Adrenal gland (tissue), 7 donors: ENCODE results near the genes FIZ1 and ZSCAN5B.

GRCh38 chr19:55096647-55097336, 20.6 kb downstream of the PPP1R12C start:
- PRO-cap, 3 experiments = no peak in any of the 3 experiments
- RAMPAGE, long total RNA, 4 experiments = no peak in any of the 4 experiments
- RRBS = no CpG with 5 or more reads among the region's 59 CpGs

DNA sequence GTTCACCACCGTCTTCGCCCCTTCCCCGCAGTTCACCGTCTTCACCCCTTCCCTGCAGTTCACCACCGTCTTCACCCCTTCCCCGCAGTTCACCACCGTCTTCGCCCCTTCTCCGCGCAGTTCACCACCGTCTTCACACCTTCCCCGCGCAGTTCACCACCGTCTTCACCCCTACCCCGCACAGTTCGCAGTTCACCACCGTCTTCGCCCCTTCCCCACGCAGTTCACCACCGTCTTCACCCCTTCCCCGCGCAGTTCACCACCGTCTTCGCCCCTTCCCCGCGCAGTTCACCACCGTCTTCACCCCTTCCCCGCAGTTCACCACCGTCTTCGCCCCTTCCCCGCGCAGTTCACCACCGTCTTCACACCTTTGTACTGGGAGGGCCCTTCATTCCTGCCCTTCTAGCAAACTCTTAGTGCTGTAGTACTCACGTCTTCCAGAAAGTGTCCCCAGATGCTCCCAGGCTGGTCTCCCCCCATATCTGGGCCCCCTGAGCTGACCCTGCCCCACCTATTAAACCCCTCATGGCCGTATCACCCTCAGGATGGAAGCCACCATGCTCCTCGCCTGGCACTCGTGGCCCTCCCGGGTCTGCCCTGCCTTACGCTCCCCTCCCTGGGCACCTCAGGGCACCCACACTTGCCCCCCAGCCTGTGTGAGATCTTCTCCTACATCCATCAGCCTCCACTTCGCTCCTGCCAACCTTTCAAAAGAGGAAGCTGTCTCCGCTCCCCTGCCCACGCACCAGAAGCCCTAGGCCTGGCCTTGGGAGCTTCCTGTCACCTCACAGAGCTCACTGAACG, 19.9 kb downstream of the PPP1R12C start:
- PRO-cap, 3 experiments = no peak in any of the 3 experiments
- RAMPAGE, long total RNA, 4 experiments = no peak in any of the 4 experiments
- RRBS = no CpG with 5 or more reads among the region's 43 CpGs

- PRO-cap, 3 experiments = no peak in any of the 3 experiments
- RAMPAGE, long total RNA, 4 experiments = no peak in any of the 4 experiments
- RRBS = no CpG with 5 or more reads among the region's 27 CpGs
These were observed 18.7 kb downstream of the PPP1R12C start for GRCh38 chr19:55098600-55099286.

- PRO-cap, 3 experiments = no peak in any of the 3 experiments
- RAMPAGE, long total RNA, 4 experiments = no peak in any of the 4 experiments
- RRBS = no CpG with 5 or more reads among the region's 15 CpGs
These were observed 984 bp downstream of the TNNT1 start for GRCh38 chr19:55147734-55148710.

GRCh38 chr19:55172554-55173137, 6.2 kb upstream of the DNAAF3 start:
- PRO-cap, 3 experiments = no peak in any of the 3 experiments
- RAMPAGE, long total RNA, 4 experiments = start-site peak on the plus strand in 1 of 4 experiments, at chr19:55172798-55172806 at its widest, 15 reads per replicate
- RRBS = 11% methylated on average over 1 of the region's 16 CpGs

DNA sequence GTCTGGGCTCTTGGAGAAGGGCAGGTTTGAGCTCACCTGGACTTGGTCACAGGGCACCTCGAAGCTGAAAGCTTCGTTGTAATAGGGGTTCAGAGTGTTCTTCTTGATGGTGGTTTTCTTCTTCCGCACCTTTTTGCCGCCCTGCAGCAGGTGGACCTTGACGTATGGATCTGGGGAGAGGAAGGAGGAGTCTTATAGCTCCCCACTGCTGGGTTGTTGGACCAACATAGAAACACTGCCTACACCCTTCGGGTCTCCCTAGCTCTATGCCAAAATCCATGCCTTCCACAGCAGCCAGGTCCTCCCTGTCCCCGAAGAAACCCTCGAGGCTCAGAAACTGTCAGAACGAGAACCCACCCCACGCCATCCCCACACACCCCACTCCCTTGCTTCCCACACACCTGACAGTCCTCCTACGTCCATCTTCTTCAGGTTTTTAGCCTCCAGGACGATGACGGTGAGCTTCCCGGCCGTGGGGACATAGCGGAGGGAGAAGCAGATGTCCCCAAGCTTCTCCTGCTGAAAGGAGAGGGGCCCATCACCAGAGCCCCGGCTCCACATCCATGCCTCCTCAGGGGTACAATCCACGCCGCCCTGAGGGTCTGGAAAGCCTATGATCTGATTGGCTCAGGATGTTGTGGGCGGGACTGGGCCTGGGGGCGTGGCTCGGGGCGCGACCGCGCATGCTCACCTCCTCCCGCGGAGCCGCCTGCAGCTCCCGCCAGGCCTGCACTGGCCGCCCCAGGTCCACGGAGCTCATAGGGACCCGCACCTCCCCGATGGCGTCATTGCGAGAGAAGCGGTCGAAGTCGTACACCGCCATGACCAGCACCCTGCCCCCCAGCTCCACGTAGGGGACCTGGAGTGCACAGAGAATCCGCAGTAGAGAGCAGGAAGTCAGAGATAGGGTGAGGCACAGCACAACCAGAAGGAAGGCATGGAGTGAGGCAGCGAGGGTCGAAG, 5.3 kb downstream of the SYT5 start:
- PRO-cap, 3 experiments = no peak in any of the 3 experiments
- RAMPAGE, long total RNA, 4 experiments = start-site peak on the minus strand in 1 of 4 experiments, centred at position 604 of the sequence, 8 reads per replicate
- RRBS = 39% methylated on average over 4 of the region's 44 CpGs

DNA sequence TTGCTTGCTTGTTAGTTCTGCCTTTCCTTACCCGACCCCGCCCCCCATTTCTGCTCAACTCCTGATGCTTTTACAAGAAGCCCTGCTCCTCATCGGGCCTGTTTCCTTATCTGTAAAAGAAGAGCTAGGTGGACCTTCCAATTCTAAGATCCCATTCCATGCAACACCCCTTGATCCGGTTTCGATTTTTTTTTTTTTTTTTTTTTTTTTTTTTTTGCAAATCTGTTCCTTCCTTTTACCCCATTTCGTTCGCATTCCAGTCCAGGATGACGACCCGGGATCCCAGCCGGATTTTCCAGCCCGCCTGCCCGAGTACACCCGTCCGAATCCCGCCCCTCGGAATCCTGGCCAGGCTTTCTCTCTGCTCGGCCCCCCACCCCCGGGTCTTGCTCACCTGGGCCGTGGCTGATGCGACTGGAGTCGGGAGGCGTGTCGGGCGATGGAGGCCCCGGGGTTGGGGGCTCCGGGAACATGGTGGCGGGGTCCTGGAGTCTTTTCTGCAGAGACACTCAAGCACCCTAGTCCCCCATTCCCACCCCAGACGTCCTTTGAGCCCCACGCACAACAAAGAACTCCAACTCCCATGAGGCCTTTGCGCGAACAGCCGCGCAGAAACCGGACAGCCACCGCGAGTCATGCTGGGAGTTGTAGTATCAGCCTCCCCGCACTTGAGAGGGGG, 1.4 kb downstream of the SYT5 start:
- PRO-cap, 3 experiments = no peak in any of the 3 experiments
- RAMPAGE, long total RNA, 4 experiments = no peak in any of the 4 experiments
- RRBS = 18% methylated on average over 13 of the region's 37 CpGs

GRCh38 chr19:55209794-55210685, 739 bp upstream of the PTPRH start:
- PRO-cap, 3 experiments = peak in 2 of 3 experiments; most common plus-strand start chr19:55210261 (in 1); most common minus-strand start chr19:55210127 (in 1)
- RAMPAGE, long total RNA, 4 experiments = no peak in any of the 4 experiments
- RRBS = 35% methylated on average over 2 of the region's 14 CpGs

DNA sequence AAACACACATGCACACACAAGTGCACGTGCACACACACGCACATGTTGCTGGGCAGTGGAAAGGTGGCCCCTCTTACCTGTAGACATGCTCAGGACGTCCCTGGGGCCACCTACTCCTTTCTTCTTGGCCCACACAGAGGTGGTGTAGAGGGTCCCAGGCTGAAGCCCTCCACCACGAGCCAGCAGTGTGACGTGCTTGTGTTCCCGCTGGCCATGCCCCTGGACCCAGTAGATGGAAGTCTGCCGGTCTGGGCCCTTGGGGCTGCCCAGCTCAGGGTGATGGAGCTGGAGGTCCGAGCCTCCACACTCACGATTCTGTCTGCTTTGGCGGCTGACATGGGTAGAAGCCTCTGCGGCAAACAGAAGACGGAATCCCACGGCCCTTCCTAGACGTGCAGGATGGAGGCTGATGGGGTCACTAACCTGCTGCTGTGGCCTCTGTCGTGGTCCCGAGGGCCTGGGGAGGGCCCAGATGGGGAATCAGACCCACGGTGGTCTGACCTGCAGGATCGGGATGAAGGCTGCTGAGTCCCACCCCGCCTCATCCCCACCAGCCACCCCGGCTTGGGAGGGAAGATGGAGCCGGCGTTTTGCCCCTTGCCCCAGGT, 4.5 kb downstream of the TMEM86B start:
- PRO-cap, 3 experiments = no peak in any of the 3 experiments
- RAMPAGE, long total RNA, 4 experiments = no peak in any of the 4 experiments
- RRBS = no CpG with 5 or more reads among the region's 22 CpGs

DNA sequence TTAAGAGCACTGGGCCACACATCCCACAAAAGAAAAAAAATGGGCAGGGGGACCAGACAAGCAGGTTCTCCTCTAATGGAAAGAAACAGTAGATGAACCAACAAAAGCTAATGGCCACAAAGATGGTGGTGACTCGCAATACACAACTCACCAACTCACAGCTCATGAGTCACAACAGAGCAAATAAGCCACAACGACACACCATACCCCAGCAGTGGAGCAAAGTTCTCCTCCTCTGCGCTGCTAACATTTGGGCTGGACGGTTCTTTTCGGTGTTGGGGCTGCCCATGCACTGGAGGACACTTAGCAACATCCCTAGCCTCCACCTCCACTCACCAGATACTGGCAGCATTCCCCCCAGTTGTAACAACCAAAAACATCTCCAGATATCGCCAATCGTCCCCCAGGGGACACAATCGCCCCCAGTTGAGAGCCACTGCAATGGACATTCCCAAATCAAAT, 2.7 kb downstream of the PPP6R1 start:
- PRO-cap, 3 experiments = peak in 1 of 3 experiments; most common plus-strand start position 172 of the sequence (in 1)
- RAMPAGE, long total RNA, 4 experiments = no peak in any of the 4 experiments
- RRBS = no CpG with 5 or more reads among the region's 8 CpGs

GRCh38 chr19:55344587-55345151, 5.0 kb downstream of the KMT5C start:
- PRO-cap, 3 experiments = no peak in any of the 3 experiments
- RAMPAGE, long total RNA, 4 experiments = no peak in any of the 4 experiments
- RRBS = 93% methylated on average over 3 of the region's 18 CpGs

- PRO-cap, 3 experiments = no peak in any of the 3 experiments
- RAMPAGE, long total RNA, 4 experiments = no peak in any of the 4 experiments
- RRBS = 2% methylated on average over 10 of the region's 28 CpGs
These were observed 2.3 kb upstream of the TMEM190 start for GRCh38 chr19:55374127-55374886.

DNA sequence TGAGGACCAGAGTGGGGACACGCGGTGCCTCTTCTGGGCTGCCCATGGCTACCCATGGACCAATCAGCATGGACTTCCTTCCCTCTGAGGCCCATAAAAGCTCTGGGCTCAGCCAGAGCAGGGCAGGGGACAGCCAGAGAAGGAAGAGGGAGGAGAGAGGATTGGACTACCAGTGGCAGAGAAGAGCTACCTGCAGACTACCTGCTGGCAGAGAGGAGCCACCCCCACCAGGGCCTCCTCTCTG, 12.2 kb upstream of the UBE2S start:
- PRO-cap, 3 experiments = no peak in any of the 3 experiments
- RAMPAGE, long total RNA, 4 experiments = no peak in any of the 4 experiments
- RRBS = no CpG with 5 or more reads among the region's 2 CpGs

DNA sequence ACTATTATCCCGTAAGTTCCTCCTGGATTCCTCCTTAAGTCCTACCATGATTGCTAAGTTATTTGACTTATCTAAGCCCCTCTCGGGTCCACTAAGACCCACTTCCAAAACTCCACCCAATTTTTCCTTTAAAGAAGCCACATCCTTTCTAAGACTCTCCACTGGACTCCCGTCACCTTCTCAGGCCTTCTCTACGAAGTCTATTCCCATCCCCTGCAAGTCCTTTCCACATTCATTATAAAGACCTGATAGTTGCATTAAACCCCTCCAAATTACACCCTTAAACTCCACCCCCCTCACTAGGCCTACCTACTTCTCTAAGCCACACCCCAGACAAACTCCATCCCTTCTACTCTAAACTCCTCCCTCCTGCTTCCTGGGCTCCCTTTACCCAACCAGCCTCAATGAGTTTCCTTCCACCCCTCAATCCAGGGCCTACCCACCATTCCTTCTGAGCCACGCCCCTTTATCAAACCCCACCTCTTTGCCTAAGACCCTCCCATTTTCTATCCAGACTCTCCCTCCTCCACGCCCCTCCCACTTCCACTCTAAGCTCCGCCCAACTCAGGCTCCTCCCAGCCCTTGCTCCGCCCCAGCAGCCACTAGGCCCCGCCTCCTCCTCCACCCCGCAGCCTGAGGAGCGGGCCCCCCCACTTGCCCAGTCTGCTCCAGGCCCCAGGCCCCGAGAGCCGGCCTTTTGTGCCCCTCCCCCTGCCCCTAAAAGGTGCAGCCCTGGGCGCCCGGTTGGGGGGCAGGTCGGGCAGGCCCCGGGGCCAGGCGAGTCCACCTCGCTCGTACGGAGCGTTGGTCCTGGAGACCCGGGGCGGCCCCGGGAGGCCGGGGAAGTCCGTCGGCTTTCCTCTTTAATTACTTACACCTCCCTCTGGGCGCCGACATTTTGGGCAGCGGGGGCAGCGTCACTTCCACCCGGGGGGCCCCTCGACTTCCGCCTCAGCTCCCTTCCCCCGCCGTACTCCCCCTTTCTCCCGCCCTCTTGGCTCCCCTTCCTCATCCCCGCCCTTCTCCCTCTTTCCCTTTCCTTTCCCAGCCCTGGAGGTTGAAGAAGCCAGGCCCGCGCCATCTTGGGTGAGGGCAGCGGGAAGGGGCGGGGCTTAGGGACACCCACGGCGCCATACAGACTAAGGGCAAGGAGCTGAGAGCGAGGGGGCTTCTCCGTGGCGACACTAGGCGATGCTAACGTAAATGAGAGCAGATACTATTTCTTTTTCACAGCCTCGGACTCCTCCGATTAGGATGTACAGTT, at the start of gene FIZ1:
FIZ1 (minus strand) TSS at position 919 of the 1,264 bp plus-strand sequence.
- PRO-cap, 3 experiments = peak in 3 of 3 experiments; most common plus-strand start position 661 of the sequence (in 3); most common minus-strand start position 389 of the sequence (in 1)
- RAMPAGE, long total RNA, 4 experiments = start-site peak on the minus strand in 4 of 4 experiments, centred at positions 910 to 917 of the sequence, 12 to 44 reads per replicate
- RRBS = 2% methylated on average over 16 of the region's 52 CpGs

- PRO-cap, 3 experiments = no peak in any of the 3 experiments
- RAMPAGE, long total RNA, 4 experiments = no peak in any of the 4 experiments
- RRBS = 2% methylated on average over 3 of the region's 42 CpGs
These were observed 804 bp upstream of the EPN1 start for GRCh38 chr19:55673922-55674921.

- PRO-cap, 3 experiments = peak in 2 of 3 experiments; most common plus-strand start chr19:56086290 (in 1); most common minus-strand start chr19:56086169 (in 2)
- RAMPAGE, long total RNA, 4 experiments = no peak in any of the 4 experiments
- RRBS = no CpG with 5 or more reads among the region's 6 CpGs
These were observed 35.2 kb downstream of the ZNF787 start for GRCh38 chr19:56085725-56086381.

GRCh38 chr19:56197485-56198101, at the start of gene ZSCAN5B:
ZSCAN5B (minus strand) TSS chr19:56197783.
- PRO-cap, 3 experiments = no peak in any of the 3 experiments
- RAMPAGE, long total RNA, 4 experiments = no peak in any of the 4 experiments
- RRBS = no CpG with 5 or more reads among the region's 31 CpGs

DNA sequence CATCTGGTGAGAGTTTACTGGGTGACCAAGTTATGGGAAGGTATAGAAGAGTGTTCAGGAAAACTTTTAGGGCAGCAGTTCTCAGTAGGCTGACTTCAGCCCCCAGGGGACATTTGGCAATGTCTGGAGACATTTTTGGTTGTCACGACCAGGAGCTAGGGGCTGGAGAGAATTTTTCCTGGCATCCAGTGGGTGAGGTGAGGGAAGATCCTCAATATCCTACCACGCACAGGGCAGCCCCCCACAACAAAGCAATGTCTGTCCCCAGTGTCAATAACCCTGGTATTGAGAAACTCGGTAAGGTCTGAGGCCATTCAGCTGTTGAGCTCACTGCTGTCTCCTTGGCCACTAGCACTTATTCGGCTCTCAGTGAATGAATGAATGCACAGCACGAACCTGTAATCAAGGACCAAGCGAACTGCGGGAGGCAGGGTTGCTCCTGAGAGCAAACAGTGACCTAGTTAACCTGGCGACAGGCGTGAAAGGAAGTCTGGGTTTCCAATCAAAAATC, 730 bp downstream of the ZSCAN5A start:
- PRO-cap, 3 experiments = no peak in any of the 3 experiments
- RAMPAGE, long total RNA, 4 experiments = no peak in any of the 4 experiments
- RRBS = no CpG with 5 or more reads among the region's 9 CpGs

GRCh38 chr19:56314365-56314471, 421 bp downstream of the ZSCAN5A start:
- PRO-cap, 3 experiments = peak in 1 of 3 experiments; most common plus-strand start chr19:56314422 (in 1); most common minus-strand start chr19:56314445 (in 1)
- RAMPAGE, long total RNA, 4 experiments = no peak in any of the 4 experiments
- RRBS = no CpG with 5 or more reads among the region's 6 CpGs

- PRO-cap, 3 experiments = peak in 3 of 3 experiments; most common plus-strand start chr19:56404101 (in 2); most common minus-strand start chr19:56403449 (in 1)
- RAMPAGE, long total RNA, 4 experiments = no peak in any of the 4 experiments
- RRBS = 1% methylated on average over 18 of the region's 41 CpGs
These were observed 611 bp upstream of the ZNF583 start for GRCh38 chr19:56403267-56404174.